Right ventricle myocardium (tissue), 1 donor: ENCODE measurements around the genes GSG1L2, MYH2 and TMEM220.

DNA sequence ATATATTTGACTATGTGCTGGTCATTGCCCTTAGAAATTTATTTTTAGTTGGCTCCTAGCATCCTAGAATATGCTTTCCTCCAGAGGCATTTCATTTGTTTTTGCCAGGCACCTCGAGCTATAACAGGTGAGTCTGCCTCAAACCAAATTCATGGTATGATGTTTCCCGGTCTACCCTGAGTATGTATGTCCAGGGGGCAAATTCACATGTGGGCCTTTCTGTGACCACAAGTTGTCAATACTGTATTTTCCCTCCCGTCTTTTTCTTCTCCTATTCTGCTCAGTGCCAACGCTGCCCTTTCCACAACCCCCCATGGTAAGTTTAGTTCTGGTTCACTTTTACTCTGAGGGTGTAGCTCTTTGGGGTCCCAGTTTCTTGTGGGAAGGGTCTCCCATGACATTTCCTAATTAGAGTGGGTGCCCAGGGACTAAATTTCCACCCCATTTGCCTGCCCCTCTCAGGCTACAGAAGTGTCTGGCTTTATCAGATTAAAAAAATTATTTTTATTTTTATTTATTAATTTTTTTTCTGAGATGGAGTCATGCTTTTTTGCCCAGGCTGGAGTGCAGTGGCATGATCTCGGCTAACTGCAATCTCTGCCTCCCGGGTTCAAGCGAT is 203.5 kb downstream of the STX8 start:
- PRO-cap, 2 experiments: no peak in any of the 2 experiments

GRCh38 chr17:9537268-9537652 is 38.4 kb downstream of the STX8 start:
- PRO-cap, 2 experiments: no peak in any of the 2 experiments

DNA sequence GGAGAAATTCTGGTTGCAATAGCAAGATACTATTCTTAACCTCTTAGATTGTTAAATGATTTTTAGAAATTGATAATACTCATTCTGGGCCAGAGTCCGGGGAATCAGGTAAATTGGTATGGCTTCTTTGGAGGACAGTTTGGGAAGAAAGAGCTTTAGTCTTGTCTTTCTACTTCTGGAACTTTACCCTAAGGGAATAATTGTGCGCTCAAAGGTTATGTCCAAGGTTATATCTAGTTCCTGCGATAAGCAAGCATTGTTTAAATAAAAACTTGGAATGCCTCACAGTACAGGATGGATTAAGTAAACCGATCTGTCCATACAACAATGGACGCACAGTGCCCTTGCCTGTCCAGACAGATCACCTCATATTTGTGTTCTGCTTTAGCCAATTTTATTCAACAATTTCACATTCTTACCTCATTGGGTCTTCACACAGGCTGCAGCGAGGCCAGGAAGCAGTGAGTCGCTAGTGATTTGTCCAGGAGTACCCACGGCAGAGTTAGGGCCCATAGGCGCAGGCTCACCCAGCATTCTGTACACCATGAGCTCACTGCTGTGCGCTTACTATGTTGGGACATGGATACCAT is 39.6 kb downstream of the USP43 start:
- PRO-cap, 2 experiments: no peak in any of the 2 experiments

DNA sequence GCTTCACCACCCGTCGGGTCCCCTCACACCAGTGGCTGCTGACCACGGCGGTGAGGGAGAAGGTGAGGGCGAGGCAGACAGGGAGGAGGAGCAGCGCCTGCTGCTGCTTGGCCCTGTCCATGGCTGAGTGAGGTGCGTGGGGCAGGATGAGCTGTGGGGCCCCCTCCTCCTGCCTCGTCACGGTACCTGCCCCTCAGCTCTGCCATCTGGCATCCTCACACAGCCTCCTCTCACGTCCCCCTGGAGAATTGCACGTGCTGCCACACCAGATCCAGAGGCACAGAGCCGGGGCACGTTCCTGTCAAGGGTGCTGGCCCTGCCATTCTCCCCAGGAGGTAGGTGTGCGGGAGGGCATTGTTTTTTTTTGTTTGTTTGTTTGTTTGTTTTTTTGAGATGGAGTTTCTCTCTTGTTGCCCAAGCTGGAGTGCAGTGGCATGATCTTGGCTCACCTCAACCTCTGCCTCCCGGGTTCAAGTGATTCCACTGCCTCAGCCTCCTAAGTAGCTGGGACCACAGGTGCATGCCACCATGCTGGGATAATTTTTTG is at the start of gene GSG1L2:
Gene GSG1L2 (minus strand): TSS at position 129 of the 547 bp plus-strand sequence.
- PRO-cap, 2 experiments: no peak in any of the 2 experiments

- PRO-cap, 2 experiments: no peak in any of the 2 experiments
These were observed 113.5 kb upstream of the RCVRN start for GRCh38 chr17:10018439-10019056.

- PRO-cap, 2 experiments: no peak in any of the 2 experiments
These were observed 135.5 kb upstream of the RCVRN start for GRCh38 chr17:10040555-10040987.

- PRO-cap, 2 experiments: peak in 1 of 2 experiments; most common minus-strand start chr17:10069391 (in 1)
These were observed 129.1 kb downstream of the GAS7 start for GRCh38 chr17:10069308-10069620.

DNA sequence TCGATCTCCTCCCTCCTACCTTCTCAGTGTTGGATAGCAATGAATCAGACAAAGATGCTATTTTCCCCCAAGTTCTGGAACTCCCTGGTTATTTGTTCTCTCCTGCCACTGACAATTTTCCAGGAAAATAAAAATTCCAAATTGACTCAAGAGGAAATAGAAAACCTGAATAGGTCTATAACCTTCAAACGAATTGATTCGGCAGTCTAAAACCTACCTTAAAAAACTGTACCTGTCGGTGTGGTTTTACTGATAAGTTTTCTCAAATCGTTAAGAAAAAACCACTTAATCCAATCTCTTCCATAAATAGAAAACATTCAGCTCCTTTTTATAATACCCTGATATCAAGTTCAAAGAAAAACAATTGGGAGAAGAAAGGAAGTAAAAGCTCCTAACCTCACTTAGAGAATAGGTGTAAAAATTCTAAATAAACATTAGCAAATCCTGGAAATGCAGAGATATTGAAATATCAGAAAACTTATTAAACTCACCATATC is 123.9 kb downstream of the GAS7 start:
- PRO-cap, 2 experiments: no peak in any of the 2 experiments

DNA sequence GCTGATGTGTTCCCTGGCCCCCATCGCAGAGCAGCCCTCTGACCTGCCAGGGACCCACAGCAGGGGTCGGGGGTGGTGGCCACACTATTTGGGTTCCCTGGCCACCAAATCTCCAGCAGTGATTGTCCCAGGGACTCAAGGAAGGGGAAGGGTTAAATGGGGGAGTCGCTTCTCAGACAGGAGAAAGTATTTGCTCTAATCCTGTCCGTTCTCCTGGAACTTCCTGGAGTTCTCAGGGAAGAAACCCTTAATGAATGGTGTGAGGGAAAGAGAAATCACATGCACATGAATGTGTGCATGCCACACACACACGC is 72.4 kb downstream of the GAS7 start:
- PRO-cap, 2 experiments: no peak in any of the 2 experiments

GRCh38 chr17:10156874-10157570 is 41.4 kb downstream of the GAS7 start:
- PRO-cap, 2 experiments: no peak in any of the 2 experiments

DNA sequence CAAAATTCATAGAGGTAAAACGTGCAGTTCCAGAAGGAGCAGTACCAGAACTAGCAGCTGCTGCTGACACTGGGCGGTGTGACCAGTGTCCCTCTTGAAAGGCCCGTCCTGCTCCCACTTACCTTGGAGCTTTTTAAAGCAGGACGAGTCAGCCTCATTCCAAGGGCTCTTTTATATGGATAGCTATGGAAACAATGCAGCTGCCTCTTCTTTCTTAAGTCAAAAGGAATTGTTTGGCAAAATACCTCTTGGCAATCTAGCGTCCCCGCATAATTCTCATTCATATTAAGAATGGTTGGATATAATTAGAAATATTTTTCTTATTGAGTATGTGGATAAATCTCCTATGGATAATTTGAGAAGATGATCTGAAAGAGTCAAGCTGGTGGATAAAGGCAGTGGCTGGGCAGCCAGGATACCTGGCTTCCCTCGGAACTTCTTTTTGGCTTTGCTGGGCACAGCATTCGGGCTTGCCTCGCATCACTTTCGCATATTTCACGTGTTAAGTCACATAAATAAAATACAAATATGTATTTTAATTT is at the start of gene MYH2:
Gene MYH2 (minus strand): TSS at position 145 of the 542 bp plus-strand sequence.
- PRO-cap, 2 experiments: no peak in any of the 2 experiments

GRCh38 chr17:10697840-10698153 is 403 bp downstream of the ADPRM start:
- PRO-cap, 2 experiments: no peak in any of the 2 experiments

- PRO-cap, 2 experiments: peak in 2 of 2 experiments; most common plus-strand start chr17:10729787 (in 2); most common minus-strand start chr17:10729694 (in 2)
These were observed at the start of gene TMEM220 for GRCh38 chr17:10729389-10730188. TSS of gene TMEM220 (minus strand) at chr17:10730023.

- PRO-cap, 2 experiments: no peak in any of the 2 experiments
These were observed 5.9 kb upstream of the PIRT start for GRCh38 chr17:10843732-10844165.

- PRO-cap, 2 experiments: no peak in any of the 2 experiments
These were observed 6.7 kb upstream of the PIRT start for GRCh38 chr17:10844166-10845491.

- PRO-cap, 2 experiments: no peak in any of the 2 experiments
These were observed 66.7 kb upstream of the SHISA6 start for GRCh38 chr17:11174316-11174766.

GRCh38 chr17:11944512-11945057 is 52.7 kb downstream of the ZNF18 start:
- PRO-cap, 2 experiments: no peak in any of the 2 experiments

- PRO-cap, 2 experiments: no peak in any of the 2 experiments
These were observed 501 bp upstream of the ZNF18 start for GRCh38 chr17:11997767-11998185.

DNA sequence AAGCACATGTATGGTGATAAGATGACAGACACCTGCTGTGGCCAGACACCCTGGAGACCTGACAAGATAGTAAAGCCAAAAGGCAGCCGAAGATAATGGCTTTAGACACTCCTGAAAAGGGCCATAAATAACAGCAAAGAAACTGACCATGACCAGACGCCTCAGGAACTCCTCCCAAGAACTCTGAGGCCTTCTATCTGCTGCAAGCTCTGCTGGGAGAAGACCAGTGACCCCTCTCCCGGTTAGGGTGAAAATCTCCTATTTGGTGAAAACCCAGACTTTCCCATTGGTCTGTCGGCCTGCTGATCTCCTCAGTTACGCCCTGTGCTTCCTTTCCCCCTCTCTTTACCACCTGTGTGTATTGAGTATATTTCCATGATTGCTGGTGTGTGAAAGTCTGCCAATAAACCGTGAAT is 226.7 kb upstream of the MYOCD start:
- PRO-cap, 2 experiments: no peak in any of the 2 experiments

DNA sequence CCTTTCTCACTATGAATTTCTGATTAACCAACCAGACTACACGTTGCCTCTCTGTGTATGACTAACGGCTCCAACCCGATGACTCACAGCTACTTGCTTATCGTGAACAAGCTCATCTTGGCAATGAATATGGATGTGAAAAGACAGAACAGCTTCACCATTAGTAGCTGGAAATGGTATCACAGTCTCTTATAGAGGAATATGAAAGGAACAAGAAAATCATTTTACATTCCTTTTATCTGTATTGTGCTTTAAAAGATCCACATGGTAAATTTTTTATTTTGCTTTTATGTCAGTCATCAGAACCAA is 23.7 kb upstream of the ARHGAP44 start:
- PRO-cap, 2 experiments: no peak in any of the 2 experiments